Upper lobe of left lung (tissue), 5 donors: ENCODE measurements around the gene SGSM2.

DNA sequence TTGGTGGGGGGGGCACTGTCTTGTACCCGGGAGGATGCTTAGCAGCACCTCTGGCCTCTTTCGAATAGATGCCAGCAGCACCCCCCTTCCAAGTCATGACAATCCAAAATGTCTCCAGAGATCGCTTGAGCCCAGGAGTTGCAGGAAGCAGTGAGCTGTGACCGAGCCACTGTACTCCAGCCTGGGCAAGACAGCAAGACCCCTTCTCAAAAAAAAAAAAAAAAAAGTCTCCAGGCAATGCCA, 20.3 kb downstream of the SERPINF1 start:
- PRO-cap, 2 experiments, result no peak in any of the 2 experiments
- RAMPAGE, long total RNA, 4 experiments, result no peak in any of the 4 experiments

DNA sequence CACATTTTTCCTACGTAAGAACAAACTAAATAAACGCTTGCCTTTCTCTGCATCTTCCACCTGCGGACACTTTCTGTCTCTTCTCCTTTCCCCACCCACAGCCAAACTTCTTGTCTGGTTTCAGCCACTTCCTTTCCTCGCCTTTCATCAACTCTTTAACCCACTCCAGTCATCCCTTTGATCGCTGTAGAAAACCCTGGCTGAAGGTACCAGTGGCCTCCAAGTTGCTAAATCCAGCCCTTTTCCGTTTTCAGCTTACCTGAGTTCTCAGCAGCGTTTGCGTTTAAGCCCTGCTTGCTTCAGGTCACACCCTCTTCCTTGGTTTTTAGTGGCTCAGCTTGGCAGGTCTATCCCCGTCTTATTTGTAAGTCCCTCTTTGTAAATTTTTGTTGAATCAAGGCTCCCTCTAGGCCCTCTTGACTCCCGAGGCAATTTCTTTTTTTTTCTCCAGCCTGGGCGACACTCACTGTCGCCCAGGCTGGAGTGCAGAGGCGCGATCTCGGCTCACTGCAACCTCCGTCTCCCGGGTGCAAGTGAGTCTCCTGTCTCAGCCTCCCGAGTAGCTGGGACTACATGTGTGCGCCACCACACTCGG, 626 bp downstream of the RPA1 start:
- PRO-cap, 2 experiments, result no peak in any of the 2 experiments
- RAMPAGE, long total RNA, 4 experiments, result no peak in any of the 4 experiments

DNA sequence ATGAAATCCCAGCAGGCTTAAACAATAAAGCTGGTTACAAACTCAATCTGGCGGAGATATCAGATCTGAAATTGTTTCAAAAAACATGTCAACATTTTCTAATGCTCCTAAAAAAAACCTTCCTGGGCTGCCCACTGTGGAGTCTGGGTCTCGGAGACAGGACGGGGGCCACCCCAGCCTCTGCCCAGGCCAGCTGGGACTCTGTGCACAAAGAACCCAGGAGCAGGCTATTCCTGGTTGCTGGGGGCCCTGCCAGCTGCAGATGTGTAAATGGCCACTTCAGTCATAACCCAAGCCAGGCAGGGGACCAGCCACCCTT, 28.5 kb downstream of the RTN4RL1 start:
- PRO-cap, 2 experiments, result no peak in any of the 2 experiments
- RAMPAGE, long total RNA, 4 experiments, result no peak in any of the 4 experiments

- PRO-cap, 2 experiments, result no peak in any of the 2 experiments
- RAMPAGE, long total RNA, 4 experiments, result no peak in any of the 4 experiments
Measured at GRCh38 chr17:2055277-2055620, 346 bp downstream of the HIC1 start.

GRCh38 chr17:2176457-2176798, 121.5 kb downstream of the HIC1 start:
- PRO-cap, 2 experiments, result no peak in any of the 2 experiments
- RAMPAGE, long total RNA, 4 experiments, result no peak in any of the 4 experiments

- PRO-cap, 2 experiments, result no peak in any of the 2 experiments
- RAMPAGE, long total RNA, 4 experiments, result no peak in any of the 4 experiments
Measured at GRCh38 chr17:2188654-2189134, 114.9 kb downstream of the SMG6 start.

DNA sequence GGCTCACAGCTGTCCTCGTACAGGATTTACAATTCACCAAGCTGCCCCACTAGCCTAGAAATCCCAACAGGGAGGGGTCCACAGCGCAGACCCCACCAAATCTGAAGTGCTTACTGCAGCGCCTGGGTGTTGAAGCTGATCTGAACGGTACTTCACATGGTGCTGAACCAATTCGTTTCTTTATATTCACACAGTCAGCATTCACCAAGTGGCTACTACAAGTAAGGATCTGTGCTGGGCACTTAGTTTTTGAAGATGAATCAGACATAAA, 95.3 kb downstream of the SMG6 start:
- PRO-cap, 2 experiments, result no peak in any of the 2 experiments
- RAMPAGE, long total RNA, 4 experiments, result start-site peak on the minus strand in 2 of 4 experiments, centred at positions 131 to 140 of the sequence, 5 to 9 reads per replicate

GRCh38 chr17:2213097-2213596, 90.4 kb downstream of the SMG6 start:
- PRO-cap, 2 experiments, result no peak in any of the 2 experiments
- RAMPAGE, long total RNA, 4 experiments, result no peak in any of the 4 experiments

DNA sequence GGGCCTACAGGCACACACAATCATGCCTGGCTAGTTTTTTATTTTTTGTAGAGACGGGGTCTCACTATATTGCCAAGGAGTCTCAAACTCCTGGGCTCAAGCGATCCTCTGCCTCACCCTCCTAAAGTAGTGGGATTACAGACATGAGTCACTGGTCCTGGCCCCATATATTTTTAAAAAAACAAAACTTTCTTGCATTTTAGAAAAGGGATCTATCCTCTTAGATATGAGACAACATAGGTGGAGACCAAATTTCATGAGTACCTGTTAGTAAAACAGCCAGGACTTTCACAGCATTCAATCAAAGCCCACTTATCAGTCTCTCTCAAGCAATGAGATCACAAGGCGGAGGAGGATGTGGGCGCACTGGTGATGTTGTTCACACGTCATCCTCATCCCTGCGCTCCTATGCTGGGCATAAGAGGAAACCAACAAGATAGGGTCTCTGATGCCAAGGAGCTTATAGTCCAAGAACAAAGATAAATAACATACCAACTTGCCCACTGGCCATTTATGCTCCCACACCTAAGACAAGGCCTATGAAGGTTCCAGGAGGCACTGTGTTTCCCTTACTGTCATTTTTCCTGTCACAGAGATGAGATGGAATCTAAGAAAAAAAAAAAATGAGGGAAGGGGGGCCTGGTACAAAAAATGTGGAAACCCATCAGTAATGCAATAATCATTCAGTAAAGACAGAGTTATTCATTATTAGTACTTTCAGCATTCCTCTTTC, 52.9 kb downstream of the SMG6 start:
- PRO-cap, 2 experiments, result no peak in any of the 2 experiments
- RAMPAGE, long total RNA, 4 experiments, result no peak in any of the 4 experiments

DNA sequence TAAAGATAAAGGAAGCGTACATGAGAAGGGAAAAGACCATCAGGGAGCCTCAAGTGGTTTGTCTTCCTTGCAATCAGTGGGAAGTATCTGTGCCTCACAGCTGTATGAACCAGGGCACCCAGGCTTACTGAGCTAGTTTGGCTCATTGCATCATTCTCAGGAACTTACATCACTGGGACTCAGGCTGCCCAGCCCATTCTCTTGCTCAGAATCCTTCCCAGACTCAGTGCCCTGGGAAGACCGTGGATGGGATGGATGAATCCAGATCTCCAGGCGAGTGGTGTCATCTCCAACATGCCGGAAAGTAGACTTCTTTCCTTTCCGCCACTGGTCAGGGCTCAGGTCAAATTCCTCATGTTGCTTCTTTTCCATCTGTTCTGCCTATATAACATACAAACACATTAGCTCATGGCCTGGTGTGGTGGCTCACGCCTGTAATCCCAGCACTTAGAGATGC, 21.1 kb downstream of the SMG6 start:
- PRO-cap, 2 experiments, result no peak in any of the 2 experiments
- RAMPAGE, long total RNA, 4 experiments, result no peak in any of the 4 experiments

- PRO-cap, 2 experiments, result no peak in any of the 2 experiments
- RAMPAGE, long total RNA, 4 experiments, result start-site peak on the minus strand in 2 of 4 experiments, at chr17:2299894-2300351 at its widest, 21 to 70 reads per replicate
Measured at GRCh38 chr17:2299608-2300931, 3.5 kb downstream of the SMG6 start.

- PRO-cap, 2 experiments, result no peak in any of the 2 experiments
- RAMPAGE, long total RNA, 4 experiments, result no peak in any of the 4 experiments
Measured at GRCh38 chr17:2335564-2335796, 777 bp downstream of the TSR1 start.

DNA sequence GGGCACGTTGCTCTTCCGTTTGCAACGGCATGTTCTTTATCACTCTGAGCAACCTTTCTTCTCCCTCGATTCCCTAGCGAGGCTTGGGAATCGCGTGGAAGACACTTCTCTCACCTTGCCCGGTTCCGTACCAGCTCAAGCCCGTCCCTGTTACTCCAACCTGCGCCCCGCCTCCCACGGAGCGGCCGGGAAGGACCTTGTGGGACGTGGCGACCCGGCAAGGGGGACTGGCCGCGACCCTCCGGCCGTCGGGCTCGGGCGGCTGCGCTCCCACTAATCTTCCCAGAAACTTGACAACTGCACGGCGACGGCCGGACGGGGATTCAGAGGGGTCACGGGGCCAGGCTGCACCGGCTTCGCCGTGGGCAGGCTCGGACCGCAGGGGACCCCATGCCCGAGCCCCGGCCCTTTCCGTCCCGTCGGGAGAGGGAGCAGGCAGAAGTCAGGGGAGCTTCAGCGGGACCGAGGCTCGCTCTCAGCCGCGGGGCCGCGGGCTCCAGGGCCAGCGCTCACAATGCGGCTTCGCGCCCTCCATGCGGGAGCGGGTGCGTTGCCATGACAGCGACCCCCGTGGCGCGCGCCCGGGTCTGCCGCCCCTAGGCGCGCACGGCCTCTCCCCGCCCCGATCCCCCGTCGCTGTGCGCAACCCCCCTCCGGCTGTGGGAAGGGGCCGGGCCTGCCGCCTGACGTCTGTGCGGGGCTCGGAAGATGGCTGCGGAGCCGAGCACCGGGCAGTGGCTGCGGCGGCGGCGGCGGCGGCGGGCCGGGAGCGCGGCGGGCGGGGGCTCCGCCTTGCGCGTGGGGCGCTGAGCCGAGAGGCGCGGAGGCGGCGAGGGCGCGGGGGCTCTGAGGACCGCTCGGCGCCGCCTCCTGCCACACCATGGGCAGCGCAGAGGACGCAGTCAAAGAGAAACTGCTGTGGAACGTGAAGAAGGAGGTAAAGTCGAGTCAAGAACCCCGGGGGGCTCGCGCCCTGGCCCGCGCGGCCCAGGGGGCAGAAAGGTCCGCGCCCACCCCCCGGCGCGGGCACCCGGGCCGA, at the start of gene SGSM2:
Gene SGSM2 (plus strand): TSS at position 693 of the 1,039 bp plus-strand sequence.
- PRO-cap, 2 experiments, result peak in 2 of 2 experiments; most common plus-strand start position 686 of the sequence (in 1); most common minus-strand start position 638 of the sequence (in 1)
- RAMPAGE, long total RNA, 4 experiments, result start-site peak on the plus strand in 1 of 4 experiments, centred at position 796 of the sequence, 28 reads per replicate; start-site peak on the minus strand in 1 of 4 experiments, centred at position 585 of the sequence, 9 reads per replicate

GRCh38 chr17:2337848-2338288, 567 bp downstream of the SGSM2 start:
- PRO-cap, 2 experiments, result peak in 2 of 2 experiments; most common plus-strand start chr17:2338074 (in 1); most common minus-strand start chr17:2337961 (in 1)
- RAMPAGE, long total RNA, 4 experiments, result no peak in any of the 4 experiments

- PRO-cap, 2 experiments, result peak in 1 of 2 experiments; most common minus-strand start chr17:2338405 (in 1)
- RAMPAGE, long total RNA, 4 experiments, result no peak in any of the 4 experiments
Measured at GRCh38 chr17:2338289-2338813, 1.1 kb downstream of the SGSM2 start.

- PRO-cap, 2 experiments, result no peak in any of the 2 experiments
- RAMPAGE, long total RNA, 4 experiments, result no peak in any of the 4 experiments
Measured at GRCh38 chr17:2404350-2404752, 3.5 kb upstream of the MNT start.

DNA sequence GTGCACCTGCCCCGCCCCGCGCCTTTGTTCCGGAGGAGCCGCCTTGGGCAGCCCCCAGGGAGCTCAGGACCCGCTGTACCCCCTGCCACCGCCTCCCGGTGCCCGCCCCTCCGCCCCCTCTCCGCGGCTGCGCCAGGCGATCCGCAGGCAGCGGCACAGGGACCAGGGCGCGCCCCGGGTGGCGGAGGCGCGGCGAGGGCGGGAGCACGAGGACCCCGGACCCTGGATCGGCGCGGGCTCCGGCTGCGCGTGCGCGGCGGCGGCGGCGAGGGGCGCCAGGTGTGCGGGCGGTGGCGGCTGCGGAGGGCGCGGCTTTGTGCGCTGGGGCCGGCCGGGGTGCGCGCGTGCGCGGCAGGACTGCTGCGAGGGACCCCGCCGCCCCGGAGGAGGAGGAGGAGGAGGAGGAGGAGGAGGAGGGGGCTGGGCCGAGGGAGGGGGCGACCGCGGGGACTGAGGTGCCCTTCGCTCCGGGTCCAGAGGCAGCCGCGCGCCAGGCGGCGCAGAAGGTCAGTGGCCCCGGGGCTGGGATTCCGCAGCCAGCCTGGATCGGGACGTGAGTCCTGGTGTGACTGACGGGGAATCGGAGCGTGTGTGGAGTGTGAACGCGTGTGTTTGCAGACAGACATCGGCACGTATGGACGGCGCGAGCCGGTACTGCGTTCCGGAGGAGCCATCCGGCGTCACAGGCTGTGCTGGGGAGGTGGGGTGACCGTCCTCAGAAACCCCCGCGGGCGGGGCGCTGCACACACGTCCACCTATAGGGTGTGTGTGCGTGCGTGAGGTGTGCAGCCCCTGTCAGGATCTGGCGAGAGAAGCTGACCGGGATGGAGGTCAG, 19.6 kb upstream of the RAP1GAP2 start:
- PRO-cap, 2 experiments, result no peak in any of the 2 experiments
- RAMPAGE, long total RNA, 4 experiments, result no peak in any of the 4 experiments

DNA sequence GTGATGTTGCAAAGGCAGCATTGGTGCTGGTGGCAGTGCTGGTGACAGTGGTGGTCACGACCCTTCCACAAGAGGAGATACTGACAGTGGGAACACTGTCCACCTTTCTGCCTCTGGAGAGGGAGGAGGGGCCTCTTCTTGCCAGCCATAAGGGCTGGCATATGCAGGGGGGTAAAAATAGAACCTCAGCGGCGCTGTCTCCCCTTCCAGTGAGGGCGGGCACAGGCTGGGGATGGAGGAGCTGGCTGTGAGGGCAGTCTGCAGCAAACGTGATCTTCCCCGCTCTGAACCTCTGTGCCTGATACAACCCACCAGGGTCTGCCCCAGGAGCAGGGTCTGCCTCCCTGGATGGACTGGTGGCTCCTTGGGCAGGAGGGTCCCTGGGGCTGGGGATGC, 3.4 kb downstream of the RAP1GAP2 start:
- PRO-cap, 2 experiments, result no peak in any of the 2 experiments
- RAMPAGE, long total RNA, 4 experiments, result no peak in any of the 4 experiments

- PRO-cap, 2 experiments, result no peak in any of the 2 experiments
- RAMPAGE, long total RNA, 4 experiments, result no peak in any of the 4 experiments
Measured at GRCh38 chr17:2949508-2950031, 113.8 kb downstream of the OR1D5 start.

GRCh38 chr17:2967362-2968051, 95.9 kb downstream of the OR1D5 start:
- PRO-cap, 2 experiments, result no peak in any of the 2 experiments
- RAMPAGE, long total RNA, 4 experiments, result no peak in any of the 4 experiments